ENCODE results near the genes RD3L and ZBTB42.

- PRO-cap, result no peak
Observed at GRCh38 chr14:103819889-103820505, 27.4 kb downstream of the PPP1R13B start.

DNA sequence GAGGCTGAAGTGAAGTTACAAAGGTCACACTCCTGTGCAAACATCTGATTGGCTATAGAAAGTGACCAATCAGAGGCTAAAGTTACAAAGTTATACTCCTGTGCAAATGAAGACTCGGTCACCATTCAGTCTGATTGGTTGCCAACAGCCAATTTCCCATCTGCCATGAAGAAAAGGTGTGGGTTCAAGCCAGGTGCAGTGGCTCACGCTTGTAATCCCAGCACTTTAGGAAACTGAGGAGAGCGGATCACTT lies 15.2 kb upstream of the PPP1R13B start:
- PRO-cap, result no peak

GRCh38 chr14:103942258-103942887 lies at the start of gene RD3L:
Gene RD3L, minus strand, starts transcription at chr14:103942529.
- PRO-cap, result no peak

DNA sequence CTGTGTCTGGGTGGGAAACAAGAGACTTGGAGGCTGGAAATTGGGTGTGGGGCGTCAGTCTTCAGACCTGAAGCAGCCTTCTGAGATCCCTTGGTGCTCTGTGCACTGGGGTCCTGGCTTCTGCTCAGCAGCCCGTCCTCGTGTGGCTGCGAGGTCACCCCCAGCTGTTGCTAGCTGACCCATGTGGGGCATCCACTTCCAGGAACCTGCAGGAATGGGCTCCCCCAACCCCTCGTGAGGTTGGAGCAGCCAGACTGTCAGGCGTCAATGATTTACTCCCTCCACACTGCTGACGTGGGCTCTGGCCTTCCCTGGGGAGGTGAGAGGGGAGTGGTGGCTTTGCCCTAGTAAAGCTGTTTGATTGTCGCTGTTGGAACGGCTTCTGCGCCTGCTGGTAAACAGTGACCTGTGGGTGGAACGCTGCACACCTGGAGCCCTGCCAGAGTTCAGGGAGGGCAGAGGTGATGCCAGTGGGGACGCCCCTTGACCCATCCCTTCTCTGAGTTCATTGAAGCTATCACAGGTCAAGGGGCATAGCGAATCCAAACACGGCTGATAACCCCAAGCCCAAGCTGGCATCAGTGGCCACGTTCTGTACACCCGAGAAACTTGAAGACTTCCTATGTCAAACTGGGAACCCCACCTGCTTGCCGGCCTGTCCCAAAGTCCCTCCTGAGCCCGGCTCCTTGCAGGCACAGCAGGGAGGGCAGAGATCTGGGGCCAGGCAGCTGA lies 2.5 kb downstream of the ASPG start:
- PRO-cap, result no peak

DNA sequence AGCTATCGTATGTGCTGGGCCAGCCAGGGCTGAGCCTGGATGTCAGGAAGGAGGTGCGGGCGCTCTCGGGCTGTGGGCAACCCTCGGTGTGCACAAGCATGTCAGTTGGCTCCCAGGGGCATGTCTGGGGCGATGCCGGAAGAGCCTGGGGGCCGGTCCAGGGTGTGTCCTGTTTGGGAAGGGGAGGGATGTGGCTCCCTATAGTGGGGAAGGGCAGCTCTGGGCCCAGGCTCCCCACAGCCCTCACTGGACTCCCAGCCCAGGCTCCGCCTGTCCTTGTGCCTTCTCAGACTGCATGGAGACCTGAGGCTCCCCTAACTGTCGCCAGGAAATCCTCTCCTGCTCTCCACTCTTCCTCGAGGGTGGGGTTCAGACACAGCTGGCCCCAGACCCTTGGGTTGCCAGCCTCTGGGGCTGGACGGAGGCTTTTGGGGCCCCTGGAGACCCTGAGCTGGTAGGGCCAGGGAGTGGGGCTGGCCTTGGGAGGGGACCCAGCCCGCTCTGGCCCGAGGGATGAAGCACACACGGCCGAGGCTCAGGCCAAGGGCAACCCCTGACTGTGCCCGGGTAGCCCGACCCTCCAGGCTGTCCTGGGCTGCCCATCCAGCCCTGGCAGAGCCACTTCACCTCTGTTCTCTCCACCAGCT lies 19.3 kb downstream of the ASPG start:
- PRO-cap, result no peak

DNA sequence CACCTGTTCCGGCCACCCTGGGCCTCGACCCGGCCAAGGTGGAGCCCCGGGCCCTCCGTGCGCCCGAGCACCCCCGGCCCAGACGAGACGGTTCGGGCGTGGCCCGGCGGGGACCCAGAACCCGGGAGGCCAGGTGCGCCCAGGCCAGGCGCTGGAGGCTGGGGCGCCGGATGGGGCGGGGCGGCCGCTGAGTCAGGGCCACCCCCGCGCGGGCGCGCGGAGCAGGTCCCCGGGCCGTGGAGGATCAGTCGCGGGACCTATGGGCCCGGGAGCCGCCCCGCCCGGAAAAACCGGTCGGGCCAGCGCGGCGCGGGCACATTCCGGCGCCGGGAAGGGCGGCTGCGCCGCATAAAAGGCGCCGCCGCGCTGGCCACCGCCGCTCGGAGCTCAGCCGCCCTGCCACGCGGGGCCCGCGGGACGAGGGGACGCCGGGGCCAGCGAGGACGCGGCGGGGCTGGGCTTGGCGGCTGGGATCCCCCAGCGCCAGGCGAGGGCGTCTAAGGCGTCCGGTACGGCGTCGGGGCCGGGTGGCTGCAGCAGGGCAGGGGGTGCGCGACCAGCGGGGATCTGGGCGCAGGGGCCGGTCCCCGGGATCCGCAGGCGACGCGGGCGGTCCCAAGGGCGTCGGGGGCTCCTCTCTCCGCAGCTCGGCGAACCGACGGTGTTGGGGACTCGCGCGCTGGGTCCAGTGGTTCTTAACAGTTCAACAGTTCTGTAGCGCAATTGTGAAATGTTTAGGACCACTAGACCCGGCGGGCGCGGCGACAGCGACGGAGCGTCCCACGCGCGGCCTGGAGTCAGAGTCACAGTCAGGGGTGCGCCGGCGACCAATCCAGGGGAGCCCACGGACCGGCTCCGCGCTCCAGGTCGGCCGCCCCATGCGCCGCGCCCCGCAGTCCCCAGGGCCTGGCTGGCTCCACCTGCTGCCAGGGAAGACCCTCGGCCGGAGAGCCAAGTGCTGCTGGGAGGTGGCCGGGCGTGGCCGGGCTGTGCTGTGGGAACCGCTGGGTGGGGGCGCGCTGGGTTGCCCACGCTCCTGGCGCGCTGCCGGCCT lies 21.3 kb upstream of the KIF26A start:
- PRO-cap, result bidirectional peak, plus-strand start at position 318 of the sequence, minus-strand start at position 172 of the sequence

- PRO-cap, result no peak
Observed at GRCh38 chr14:104138954-104139498, 639 bp downstream of the KIF26A start.

GRCh38 chr14:104185040-104185640 lies 46.8 kb downstream of the KIF26A start:
- PRO-cap, result no peak

GRCh38 chr14:104293501-104294433 lies 155.4 kb downstream of the KIF26A start:
- PRO-cap, result no peak

- PRO-cap, result no peak
Observed at GRCh38 chr14:104316114-104316981, 178.0 kb downstream of the KIF26A start.

- PRO-cap, result no peak
Observed at GRCh38 chr14:104461965-104462210, 117.7 kb upstream of the C14orf180 start.

- PRO-cap, result no peak
Observed at GRCh38 chr14:104563933-104564325, 15.6 kb upstream of the C14orf180 start.

GRCh38 chr14:104567296-104567942 lies 12.1 kb upstream of the C14orf180 start:
- PRO-cap, result no peak

DNA sequence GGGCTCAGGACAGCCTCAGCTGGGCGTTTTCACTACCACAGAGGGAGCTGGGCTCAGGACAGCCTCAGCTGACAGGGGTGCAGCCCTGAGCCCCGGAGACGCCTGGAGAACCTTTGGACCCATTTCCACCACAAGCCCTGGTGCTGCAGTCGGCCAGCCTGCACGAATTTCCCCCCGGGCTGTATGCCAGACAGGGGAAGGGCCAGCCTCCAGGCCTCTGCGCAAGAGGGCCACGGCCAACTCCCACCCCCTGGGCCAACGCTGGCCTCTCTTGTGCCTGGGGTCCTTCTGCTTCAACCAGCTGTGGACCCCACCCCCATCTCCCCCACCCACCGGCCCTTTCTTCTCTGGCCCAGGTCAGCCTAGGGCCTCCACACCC lies 2.6 kb upstream of the C14orf180 start:
- PRO-cap, result no peak

DNA sequence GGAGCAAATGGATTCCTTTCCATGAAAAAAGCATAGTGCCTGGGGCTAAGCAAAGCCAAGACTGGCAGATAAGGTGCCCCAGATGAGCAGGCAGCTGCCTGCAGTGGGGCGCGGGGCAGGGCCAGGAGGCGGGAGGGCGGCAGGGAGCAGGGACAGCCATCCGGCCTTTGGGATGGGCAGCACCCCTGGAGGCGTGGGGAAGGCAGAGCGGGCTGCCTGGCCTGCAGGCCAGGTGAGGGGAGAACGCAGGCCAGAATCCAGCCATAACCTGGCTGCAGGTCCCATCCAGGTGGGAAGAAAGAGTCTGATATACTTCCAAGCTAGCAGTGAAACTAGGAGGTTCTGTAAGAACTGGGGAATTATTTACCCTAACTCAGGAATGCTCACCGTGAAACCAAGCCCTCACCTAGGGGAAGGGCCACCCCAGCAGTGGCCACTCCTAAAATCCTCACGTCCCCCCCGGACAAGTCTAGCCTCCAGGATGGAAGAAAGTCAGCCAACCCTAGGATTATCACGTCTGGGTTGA lies 7.0 kb upstream of the INF2 start:
- PRO-cap, result unidirectional peak, plus-strand start at position 205 of the sequence

DNA sequence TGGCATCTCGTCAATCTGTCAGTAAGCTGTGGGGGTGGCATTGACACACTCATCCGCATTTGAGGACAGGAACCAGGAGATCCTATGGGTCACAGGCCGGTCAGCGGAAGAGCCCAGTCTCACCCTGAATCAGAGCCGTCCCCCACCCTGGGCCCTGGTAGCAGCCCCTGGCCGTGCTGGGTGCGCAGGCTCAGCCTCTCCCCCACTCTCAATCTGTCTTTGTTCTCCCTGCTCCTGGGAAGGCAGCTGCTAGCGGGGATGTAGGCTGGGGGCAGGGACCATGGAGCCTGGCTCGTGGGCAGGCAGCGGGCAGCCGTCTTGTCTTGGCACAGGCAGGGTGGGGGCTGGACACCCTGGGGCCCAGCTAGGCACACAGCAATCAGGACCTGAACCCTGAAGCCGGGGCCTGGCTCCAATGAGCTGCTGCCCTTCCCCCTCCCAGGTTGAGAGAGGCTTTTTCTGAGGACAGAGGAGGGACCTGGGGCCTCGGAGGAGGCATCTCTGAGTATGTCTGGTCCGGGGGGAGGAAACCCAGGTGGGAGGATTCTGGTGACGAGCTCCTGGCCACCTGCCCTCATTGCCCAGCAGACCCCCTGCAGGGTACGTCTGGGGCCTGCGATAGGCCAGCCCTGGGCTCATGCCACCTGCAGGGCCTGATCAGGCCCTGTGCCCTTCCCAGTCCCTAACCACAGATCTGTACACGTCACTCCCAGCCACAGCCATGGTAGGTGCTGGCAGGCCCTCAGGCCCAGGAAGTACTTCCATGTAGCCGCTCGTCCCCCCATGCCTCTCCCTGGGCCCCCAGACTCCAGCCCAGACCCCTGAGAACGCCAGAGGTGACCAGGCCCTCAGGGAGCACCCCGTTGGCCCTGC lies 5.4 kb downstream of the INF2 start:
- PRO-cap, result no peak

GRCh38 chr14:104695410-104695717 lies 5.9 kb downstream of the INF2 start:
- PRO-cap, result no peak

GRCh38 chr14:104793188-104793855 lies 2.2 kb downstream of the AKT1 start:
- PRO-cap, result no peak

DNA sequence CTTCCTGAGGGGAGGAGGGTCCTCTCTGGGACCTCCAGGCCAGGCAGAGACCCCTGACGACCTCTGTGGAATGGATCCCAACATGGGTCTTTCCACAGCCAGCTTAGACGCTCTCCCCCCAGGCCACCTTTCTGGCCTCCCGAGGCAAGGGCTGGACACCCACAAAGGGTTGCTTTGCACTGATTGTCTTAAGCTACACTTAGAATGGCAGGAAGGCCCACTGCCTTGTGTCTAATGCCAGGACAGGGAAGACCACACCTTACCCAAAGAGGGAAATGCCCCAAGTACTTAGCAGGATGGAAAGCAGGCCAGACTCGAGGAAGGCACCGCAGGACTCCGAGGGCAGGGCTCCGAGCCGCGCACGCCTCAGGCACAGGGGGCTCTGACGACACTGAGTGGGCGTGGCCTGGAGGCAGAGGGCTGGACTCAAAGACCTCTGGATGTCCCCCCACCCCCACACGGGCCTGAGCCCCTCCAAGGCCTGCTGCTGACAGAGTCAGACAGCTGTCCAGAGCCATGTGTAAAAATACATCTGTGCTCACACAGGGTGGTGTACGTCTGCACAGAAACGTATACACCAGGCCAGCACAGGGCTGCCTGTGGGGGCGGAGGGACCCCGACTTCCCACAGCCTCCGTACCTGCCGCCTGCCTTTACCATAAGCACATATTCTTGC lies 1.6 kb downstream of the AKT1 start:
- PRO-cap, result no peak

GRCh38 chr14:104800104-104801206 lies at the start of gene ZBTB42:
Gene ZBTB42, plus strand, starts transcription at chr14:104801101.
- PRO-cap, result bidirectional peak, plus-strand start at chr14:104800653, minus-strand start at chr14:104800411; bidirectional peak, plus-strand start at chr14:104800785, minus-strand start at chr14:104800784; bidirectional peak, plus-strand start at chr14:104801047, minus-strand start at chr14:104800952